ENCODE measurements around the gene RNPEPL1.

GRCh38 chr2:239751658-239752040 is 273.5 kb downstream of the NDUFA10 start:
- RRBS, result 3% methylated on average over 5 of the region's 12 CpGs

GRCh38 chr2:240135557-240136202 is 425 bp downstream of the COPS9 start:
- RRBS, result 2% methylated on average over 29 of the region's 46 CpGs

DNA sequence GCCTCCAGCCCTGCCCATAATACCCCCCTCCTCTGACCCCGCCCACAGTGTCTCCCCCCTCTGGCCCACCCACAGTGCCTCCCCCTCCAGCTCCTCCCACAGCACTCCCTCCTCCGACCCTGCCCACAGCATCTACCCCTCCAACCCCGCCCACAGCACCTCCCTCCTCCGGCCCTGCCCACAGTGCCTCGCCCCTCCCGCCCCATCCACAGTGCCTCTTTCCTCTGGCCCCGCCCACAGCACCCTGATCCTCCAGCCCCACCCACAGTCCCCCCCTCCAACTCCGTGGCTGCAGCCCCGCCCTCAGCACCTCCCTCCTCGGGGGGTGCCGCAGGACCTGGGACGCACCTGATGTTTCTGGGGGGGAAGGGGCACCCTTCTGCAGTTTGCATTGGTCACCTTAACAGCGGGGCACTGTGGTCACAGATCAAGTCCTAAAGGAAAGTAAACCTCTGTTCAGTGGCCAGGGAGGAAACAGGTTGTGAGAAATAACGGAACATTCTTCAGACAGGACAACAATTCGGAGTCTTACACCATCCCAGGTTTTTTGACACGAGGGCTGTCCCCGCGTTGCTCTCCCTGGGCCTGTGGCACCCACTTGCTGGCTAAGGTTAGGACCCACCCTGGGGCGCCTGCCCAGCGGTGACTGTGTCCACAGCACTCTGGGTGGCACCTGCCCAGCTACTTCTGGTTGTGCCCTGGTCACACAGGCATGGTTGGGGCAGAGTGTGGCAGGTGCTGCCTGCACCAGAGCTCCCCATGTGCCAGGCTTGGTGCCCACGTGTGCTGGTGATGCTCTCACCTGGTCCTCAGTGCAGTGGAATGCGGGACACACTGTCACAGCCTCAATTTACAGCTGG is 93.4 kb upstream of the OTOS start:
- RRBS, result no CpG with 5 or more reads among the region's 22 CpGs

GRCh38 chr2:240237438-240237977 is 97.0 kb upstream of the OTOS start:
- RRBS, result no CpG with 5 or more reads among the region's 13 CpGs

DNA sequence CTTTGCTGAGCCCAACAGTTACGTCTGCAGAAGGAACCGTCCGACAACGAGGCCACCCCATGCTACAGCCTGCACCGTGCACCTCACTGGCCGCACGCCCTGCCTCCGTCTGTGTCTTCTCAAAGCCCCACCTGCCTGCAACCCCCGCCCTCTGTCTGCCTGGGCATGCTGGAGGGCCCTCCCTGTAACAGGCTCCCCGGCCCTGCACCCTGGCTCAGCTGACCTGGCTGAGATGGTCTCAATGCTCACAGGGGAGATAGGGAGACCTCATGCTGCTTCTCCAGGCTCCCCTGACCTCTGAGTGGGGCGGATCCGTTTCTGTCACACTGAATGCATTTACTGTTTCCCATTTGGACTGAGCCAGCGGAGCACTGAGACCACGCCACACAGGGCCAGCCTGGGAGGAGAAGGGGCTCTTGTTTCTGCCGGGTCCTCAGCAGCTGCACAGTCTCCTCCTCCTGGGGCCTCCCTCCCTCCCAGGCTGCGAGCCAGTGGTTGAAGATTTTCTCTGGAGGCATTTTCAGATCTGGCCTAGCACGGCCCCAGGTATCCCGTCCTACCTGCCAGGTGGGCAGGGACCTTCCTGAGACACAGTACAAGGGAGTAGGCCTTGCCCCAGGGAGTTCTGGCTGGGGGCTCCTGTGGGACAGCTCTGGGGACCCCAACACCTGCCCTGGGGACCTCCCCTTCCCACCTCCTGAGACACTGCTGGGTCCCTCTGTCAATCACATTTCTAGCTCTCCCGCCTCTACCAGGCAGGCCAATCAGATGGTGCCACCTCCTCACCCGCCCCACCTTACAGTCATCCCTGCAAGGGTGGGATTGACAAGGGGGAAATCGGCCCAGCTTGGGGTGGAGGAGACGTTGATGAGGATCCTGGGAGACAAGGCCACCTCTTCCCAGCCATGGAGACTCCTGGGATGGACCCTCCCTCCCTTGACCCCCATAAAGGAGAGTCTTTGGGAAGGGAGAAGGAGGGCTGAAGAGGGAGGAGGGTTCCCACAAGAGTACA is 109.4 kb upstream of the OTOS start:
- RRBS, result no CpG with 5 or more reads among the region's 22 CpGs

- RRBS, result no CpG with 5 or more reads among the region's 22 CpGs
Observed at GRCh38 chr2:240255515-240256783, 115.5 kb upstream of the OTOS start.

GRCh38 chr2:240269493-240269719 is 128.9 kb upstream of the OTOS start:
- RRBS, result no CpG with 5 or more reads among the region's 3 CpGs

DNA sequence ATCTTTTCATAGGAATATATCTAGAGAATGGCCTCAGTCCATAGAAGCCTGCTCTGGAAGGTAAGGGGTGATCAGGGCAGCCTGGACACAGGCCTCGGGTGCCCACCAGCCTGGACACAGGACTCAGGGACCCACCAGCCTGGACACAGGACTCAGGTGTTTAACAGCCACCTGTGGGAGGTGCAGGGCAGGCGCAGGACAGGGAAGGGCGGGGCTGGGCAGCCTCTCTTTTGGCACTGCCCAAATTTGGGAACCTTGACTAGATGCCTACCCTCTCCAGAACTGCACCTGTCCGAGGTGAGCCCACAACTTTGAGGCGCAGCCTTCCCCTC is 35.6 kb upstream of the GPC1 start:
- RRBS, result no CpG with 5 or more reads among the region's 5 CpGs

- RRBS, result 96% methylated on average over 20 of the region's 49 CpGs
Observed at GRCh38 chr2:240465338-240466598, 30.3 kb downstream of the GPC1 start.

GRCh38 chr2:240568280-240569025 is at the start of gene RNPEPL1:
Gene RNPEPL1, plus strand, starts transcription at chr2:240568484.
- RRBS, result 2% methylated on average over 83 of the region's 135 CpGs

DNA sequence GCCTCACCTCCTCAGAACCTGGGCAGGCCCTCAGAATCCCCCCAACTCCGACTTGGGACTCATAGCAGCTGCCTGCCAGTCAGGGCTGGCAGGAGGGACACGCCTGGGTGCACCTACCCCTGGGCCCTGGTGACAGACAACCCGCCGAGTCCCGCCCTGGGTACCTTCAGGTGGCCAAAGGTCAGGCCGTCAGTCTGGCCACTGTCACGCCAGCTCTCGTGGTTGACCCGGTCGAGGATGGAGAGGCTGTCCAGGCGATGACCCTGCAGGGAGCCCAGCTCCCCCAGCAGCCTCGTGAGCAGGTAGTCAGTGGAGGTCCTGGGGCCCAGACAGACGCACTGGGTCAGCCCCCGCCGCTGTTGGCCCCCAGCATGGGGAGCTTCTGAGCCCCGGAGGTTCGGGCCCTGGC is 6.1 kb downstream of the MAB21L4 start:
- RRBS, result 93% methylated on average over 2 of the region's 17 CpGs

GRCh38 chr2:240965290-240965832 is 33.1 kb upstream of the SNED1 start:
- RRBS, result no CpG with 5 or more reads among the region's 21 CpGs

DNA sequence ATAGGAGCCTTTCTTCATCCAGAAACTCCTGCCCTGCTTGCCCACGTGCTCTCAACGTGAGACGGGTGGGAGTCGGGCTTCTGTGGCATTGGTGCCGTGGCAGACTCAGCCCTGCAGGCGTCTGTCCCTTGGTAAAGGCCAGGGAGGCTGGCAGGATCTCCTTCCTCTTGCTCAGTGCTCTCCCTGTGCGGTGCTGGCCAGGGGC is 40.1 kb downstream of the SNED1 start:
- RRBS, result no CpG with 5 or more reads among the region's 7 CpGs

- RRBS, result no CpG with 5 or more reads among the region's 13 CpGs
Observed at GRCh38 chr2:241135704-241136270, 13.5 kb downstream of the PASK start.

GRCh38 chr2:241223727-241224141 is 35.3 kb downstream of the ANO7 start:
- RRBS, result no CpG with 5 or more reads among the region's 10 CpGs

DNA sequence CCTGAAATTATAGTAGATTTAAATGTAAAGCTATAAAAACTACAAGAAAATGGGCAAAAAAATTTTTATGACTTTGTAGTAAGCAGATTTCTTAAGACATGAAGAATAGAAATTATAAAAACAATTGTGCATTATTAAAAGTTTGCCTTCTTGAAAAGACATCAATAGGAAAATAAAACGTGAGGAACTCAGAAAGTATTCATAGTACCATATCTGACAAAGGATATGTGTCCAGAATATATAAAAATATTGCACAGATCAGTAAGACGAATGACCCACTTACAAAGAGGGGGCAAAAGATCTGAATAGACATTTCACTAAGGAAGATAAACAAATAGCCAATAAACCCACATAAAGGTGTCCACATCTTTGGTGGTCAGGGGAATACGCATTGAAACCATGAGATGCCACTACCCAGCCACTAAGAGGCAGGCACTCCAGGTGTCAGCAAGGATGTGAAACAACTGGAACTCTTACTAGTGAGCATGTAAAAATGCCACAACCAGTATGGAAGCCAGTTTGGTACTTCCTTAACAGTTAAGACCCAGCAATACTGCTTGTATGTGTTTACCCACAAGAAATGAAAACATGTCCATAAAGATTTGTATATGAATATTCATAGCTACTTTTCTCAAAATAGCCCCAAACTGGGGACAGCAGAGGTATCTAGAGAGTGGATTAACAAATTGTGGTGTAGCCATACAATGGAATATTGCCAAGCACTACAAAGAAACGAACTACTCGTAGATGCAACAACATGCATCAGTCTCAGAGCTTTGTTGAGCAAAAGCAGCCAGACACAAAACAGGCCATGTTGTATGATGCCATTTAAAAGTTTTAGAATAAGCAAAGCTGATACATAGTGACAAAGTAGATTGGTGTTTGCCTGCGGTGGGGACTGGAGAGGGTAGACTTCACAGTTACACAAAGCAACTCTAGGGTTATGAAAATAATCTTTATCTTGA is 16.6 kb downstream of the SEPTIN2 start:
- RRBS, result no CpG with 5 or more reads among the region's 6 CpGs

DNA sequence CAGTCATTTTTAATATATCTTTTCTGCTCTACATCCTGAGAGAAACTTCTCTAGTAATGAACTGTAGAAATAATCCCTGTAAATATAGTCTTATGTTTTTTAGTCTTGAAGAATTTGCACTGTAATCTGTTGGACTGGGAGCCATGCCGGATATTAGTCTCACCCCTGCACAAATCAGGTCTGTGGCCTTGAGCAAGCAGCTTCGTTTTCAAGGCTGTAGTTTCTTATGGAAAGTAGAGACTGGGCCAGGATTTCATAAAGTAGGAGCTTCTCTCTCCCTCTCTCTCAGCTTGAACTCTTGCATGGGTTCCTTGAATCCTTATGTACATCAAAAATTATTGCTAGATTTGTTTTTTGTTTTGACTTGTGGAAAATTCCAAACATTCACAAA is 8.7 kb downstream of the FARP2 start:
- RRBS, result no CpG with 5 or more reads among the region's 2 CpGs

GRCh38 chr2:241496843-241497485 is 11.4 kb downstream of the STK25 start:
- RRBS, result no CpG with 5 or more reads among the region's 19 CpGs

GRCh38 chr2:241506629-241507192 is 1.7 kb downstream of the STK25 start:
- RRBS, result no CpG with 5 or more reads among the region's 15 CpGs

GRCh38 chr2:241672841-241673403 is 13.7 kb downstream of the DTYMK start:
- RRBS, result no CpG with 5 or more reads among the region's 13 CpGs